ENCODE results near the gene FABP1.

DNA sequence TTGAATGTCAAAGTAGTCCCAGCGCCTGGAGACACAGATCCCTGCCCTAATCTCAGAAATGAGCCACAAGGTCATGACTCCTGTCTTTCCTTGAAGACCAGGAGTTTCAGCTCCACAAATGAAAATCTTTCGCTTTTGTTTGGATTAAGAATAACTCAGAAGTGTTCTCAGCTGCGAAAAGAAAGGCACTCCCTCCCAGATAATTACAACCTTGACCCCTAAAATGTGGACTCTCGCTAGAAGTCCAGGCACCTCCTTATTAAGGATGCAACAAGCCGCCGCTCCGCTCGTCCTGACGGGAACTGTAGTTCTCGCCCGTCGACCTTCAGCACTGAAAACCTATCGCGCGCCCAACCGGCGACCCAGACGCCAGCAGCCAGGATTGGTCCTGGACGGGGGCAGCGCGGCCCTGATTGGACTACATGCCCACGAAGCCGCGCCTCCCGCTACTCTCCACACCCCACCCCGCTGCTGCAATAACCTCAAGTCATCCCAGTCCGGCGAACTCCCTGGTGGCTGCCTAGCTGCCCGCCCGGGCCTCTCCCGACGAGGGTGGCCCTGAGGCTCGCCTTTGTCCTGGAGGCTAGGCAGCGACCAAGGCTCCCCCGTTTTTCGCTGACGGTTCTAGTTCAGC, 475 bp downstream of the IMMT start:
- PRO-cap, result bidirectional peak, plus-strand start at position 485 of the sequence, minus-strand start at position 333 of the sequence

DNA sequence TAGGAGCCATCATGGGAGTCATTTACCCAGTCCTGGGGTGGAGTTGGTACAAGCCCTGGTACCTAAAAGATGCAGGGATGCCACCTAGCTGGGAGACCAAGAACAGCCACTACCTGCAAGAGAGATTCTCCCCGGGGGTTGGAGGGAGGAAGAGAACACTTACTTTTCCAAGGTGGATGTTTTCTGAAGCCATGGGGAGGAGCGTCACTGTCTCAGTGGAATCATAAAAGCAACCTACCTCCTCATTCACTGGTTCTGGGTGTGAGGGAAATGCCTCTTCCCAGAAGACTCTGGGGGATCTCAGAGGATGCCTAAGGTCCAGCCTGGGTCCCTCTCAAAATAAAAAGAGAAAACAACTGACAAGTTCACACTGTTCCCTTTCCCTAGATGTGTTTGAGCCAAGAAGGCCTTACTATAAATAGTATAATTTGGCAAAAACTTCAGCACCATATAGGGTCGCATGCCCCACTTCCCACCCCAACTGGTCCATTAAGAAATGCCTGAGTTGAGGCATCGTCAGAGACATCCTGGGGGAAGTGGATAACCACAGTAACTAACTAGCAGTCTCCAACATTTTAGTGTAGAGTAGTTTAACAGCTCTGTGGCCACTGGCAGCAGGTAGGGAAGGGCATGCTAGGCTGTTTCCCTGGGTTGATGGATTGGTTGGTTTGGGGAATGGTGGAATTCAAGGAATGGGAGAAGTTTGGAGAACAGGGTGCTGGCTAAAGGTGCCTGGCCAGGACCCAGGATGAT, 39.7 kb downstream of the REEP1 start:
- PRO-cap, result no peak

GRCh38 chr2:86441726-86442602, 793 bp downstream of the KDM3A start:
- PRO-cap, result bidirectional peak, plus-strand start at chr2:86442375, minus-strand start at chr2:86442229

- PRO-cap, result bidirectional peak, plus-strand start at chr2:86442777, minus-strand start at chr2:86442757
These were observed 1.5 kb downstream of the KDM3A start for GRCh38 chr2:86442603-86443139.

DNA sequence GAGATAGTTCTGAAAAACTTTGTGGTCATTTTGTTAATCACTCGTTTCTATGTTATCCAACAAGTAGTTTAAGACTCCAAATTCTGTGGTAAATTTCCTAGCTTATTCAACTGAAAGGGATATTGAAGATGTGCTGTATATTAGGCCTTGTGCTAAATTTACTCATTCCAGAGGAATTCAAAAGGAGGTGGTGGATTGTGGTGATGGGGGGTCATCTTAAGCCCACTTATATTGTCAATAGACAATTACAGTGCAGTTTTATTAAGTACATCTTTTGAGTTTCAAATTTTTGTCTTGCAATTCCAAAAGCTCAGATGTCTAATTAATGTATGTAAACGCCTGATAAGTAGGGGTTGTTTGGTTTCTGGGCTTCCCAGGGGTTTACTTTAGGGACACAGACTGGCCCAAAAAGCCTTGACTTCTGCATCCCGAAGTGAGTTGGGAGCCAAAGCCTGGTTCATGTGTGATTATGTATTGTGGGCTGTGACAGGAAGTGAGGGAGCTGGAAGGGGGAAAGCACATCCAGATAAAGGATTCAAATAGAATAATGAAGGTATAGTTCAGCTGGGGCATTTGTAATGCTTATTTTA, 8.1 kb downstream of the KDM3A start:
- PRO-cap, result no peak

GRCh38 chr2:86533317-86533747, 29.9 kb downstream of the CHMP3 start:
- PRO-cap, result no peak

GRCh38 chr2:86649004-86649560, 25.4 kb upstream of the RNF103 start:
- PRO-cap, result no peak

GRCh38 chr2:87603880-87604703, 143.8 kb upstream of the PLGLB2 start:
- PRO-cap, result unidirectional peak, plus-strand start at chr2:87604383

DNA sequence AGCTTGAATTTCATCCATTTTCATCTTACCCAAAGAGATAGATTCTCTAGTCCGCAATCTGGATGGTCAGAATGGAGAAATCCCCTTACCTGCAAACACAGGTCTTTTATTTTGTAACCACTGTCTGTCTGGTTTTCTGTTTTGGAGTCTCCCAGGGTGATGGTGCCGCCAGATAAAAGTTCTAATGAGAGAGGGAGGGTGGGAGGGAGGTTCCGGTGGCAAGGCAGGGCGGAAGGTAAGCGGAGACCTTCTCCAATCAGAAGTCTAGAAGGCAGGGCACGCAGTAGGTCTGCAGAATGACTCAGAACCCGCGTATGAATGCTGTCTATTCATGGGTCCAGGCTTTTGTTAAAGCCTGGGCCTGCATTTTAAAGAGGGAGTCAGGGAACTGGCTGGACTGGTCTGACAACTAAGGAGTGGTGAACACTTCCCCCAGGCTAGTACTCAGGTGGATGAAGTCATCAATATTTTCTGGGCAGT, 85.6 kb upstream of the PLGLB2 start:
- PRO-cap, result no peak

DNA sequence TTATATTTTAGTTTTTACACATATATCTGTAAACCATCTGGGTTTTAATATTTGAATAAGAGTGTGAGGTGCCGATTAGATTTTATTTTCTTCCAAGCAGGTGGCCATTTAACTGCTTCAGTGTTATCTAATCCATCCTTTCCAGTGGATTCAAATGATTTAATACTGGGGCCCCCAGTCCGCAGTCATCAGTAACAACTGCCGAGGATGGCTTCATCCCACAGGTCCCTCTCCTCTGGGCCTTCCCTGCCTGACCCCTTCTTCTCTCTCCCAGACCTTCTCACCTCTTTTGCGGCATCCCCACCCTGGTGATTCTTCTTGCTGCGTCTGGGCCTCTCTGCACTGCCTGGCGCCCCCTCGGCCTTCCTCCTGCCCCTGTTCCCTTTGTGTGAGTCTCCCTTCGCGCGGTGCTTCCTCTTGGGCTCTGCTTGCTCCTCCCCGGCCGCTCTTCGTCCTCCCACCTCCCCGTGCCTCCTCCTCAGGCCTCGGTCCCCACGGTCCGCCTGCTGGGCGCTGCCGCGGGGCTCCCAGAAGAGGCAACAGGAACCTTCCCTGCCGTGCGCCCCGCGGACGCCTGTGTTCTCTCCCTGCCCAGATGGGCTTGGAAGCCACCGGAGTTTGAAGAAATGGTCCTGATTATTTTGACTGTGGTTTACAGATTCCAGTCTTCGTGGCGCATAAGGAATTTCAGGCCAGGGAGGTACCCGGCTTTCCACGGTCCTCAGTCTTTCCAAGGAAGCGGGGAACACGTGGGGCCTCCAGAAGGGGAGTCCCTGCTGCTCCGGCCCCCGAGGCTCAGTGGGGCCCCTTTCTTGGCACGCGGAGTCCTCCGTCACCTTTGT, 52.6 kb downstream of the KRCC1 start:
- PRO-cap, result no peak

DNA sequence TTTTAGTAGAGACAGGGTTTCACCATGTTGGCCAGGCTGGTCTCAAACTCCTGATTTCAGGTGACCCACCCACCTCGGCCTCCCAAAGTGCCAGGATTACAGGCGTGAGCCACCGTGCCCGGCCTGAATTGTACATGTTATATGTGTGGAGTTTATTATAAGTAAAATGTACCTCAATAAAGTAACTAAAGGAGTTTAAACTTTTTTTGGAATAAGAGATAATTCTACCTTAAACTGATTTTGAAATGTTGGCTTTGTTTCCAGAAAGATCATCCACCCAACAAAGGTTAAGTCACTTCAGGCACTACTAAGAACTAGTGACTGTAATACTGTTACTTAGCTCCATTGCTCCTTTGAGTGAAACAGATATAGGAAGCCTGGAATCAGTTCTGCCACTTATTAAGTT, 9.7 kb downstream of the KRCC1 start:
- PRO-cap, result no peak

DNA sequence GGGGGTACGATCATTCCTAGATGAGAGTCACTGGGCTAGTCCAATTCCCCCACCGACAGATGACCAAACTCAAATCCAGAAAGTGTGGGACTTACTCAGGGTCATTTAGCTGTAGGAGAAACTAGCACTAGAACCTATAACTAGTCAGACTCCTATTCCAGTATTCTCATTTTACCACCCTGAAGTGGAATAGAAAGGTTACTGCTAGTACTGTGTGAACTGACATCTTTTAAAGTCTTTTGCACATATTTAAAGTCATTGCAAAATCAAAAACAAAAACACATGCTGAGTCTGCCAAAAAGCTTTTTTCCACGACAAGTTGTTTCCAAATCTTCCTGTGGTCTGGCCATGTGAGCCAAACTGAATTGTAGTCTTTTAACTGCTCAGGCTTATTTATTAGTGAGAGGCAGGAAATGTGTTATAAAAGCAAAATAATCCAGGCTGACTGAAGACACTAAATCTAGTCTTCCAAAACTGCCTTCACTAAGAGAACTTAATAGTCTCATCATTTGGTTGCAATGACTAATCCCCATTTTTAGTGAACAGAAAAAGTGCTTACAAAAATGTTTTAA, 2.4 kb downstream of the KRCC1 start:
- PRO-cap, result no peak

DNA sequence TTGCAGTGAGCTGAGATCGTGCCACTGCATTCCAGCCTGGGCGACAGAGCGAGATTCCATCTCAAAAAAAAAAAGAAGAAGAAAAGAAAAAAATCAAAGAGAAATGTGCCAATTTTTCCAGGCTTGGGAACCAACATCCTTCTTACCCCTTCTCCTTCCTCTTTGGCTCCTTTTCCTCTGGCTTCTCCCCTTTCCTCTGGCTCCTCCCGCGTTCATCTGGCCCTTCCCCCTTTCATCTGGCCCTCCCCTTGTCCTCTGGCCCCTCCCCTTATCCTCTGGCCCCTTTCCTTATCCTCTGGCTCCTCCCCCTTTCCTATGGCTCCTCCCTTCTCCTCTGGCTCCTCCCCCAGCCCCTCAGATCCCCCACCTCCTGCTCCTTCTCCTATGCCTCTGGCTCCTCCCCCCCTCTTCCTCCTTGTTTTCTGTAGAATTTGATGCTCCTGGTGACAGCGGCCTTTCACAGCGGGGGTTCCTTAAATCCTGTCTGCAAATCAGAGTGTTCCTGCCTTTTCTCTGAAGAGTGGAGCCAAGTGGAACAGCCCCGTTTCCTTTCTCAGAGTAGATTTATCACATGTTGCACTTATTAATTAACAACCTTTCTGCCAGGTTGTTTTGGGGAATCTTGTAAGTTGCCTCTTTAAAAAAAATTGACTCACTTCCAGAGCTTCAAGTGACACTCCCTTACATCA, 28.1 kb downstream of the FABP1 start:
- PRO-cap, result no peak

DNA sequence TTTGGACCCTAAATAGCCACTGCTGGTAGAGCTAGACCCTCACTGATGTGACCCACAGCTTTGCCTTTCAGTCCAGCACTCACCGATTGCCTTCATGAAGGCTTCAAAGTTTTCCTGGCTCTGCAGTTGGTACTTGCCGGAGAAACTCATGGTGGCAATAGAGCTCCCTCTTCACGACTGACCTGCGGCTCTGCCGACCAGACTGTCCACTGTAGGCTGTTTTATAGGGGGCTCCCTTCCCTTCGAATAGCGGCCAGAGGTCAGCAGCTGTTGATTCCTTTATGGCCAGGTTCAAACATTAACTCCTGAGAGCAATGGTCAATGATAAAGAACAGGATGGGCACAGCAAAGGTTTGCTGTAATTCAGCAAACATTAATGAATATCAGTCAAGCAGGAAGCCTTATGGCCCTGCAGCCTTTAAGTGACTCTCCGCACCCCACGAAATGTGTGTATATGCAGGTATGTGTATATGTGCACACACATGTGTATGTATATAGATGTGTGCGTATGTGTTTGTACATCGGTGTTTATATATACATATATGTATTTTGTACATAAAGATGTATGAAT, at the start of gene FABP1:
Gene FABP1 (minus strand): TSS at position 195 of the 571 bp plus-strand sequence.
- PRO-cap, result no peak

DNA sequence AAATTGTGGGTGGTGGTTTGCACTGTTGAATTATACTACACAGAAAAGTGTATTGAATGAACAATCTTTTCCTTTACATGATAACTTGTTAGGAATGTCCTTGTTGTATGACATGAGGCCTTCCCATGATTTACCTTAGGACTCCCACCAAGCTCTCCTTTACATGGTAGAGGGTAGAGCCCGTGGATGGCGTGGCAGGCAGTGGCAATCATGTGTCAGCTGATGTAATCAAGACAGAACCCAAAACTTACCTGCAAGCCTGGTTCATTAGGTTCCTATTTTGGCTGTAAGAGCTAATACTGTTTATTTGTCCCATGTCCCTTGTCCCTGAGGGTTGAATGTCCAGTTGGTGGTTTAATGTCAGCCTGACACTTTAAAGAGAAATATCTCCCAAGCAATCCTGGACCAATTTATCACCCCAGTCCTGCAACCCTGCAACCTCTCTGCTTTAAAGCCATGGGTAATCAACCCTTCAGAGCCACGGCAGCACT, 5.9 kb upstream of the FABP1 start:
- PRO-cap, result no peak

DNA sequence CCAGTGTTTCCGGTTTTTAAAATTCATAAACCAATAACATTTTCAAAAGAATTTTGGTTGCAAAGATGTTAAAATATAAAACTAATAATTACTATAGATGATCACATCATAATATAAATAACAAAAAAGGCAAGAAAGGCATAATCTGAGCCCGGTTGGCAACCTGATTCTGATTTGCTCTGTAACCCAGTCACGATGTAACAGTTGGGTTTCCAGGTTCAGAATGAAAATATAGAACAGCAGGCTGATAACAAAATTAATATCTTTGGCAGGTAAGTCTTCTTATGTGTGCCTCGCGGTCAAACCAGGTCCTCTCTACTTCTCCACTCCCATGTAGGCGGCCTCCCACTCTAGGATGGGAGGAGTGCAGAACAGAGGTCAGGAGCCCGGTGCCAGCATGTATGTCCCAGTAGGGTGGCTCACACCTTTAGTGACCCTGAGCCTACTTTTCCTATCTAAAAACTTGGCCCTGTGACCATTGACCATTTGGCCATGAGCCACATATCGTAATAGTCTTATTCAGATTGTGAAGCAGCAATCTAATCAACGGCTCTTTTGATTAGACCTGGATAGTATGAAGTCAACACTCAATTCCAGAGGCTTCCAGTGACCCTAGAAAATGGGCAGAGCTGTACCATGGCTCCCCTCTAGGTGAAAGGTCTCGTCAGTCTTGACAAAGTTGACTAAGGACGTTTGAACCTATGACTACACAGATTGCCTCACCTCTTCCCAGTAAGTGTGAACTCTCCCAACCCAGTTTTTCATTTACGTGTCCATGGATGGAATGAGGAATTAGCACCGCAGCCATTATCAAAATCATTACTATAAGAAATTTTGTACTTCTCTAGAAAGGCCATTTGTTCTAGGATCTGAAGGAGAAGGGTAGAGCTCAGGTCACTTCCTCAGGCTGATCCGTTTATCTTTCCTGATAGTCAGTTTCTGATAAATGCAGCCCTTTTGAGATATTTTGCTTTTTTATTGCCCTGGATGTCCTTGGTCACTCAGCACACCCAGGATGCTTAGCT, 17.1 kb upstream of the FABP1 start:
- PRO-cap, result no peak

DNA sequence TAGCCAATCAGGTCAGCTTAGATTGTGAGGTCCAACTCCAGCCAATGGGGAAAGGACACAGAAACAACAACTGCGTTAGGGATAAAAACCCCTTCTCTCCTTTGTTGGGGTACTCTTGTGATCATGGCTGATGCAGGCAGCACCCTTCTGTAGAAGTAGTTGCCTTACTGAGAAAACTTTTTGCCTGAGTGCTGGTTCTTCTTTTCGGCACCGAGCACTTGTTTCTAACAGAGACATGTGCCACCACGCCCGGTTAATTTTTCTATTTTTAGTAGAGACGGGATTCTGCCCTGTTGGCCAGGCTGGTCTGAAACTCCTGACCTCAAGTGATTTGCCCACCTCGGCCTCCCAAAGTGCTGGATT, 14.1 kb downstream of the TEX37 start:
- PRO-cap, result no peak

GRCh38 chr2:88590654-88591281, 36.5 kb downstream of the EIF2AK3 start:
- PRO-cap, result no peak

- PRO-cap, result no peak
These were observed 11.3 kb downstream of the EIF2AK3 start for GRCh38 chr2:88615710-88616563.

- PRO-cap, result no peak
These were observed 165.1 kb downstream of the RPIA start for GRCh38 chr2:88856327-88857178.

All from endothelial cell (in vitro differentiated cells).